ENCODE measurements around a stretch of chr3.

- PRO-cap, 2 experiments, result peak in 1 of 2 experiments; most common plus-strand start chr3:183161863 (in 1)
These were observed 867 bp downstream of the LAMP3 start for GRCh38 chr3:183161621-183162112.

- PRO-cap, 2 experiments, result no peak in any of the 2 experiments
These were observed 17.6 kb upstream of the LAMP3 start for GRCh38 chr3:183180245-183180476.

- PRO-cap, 2 experiments, result no peak in any of the 2 experiments
These were observed 42.6 kb upstream of the B3GNT5 start for GRCh38 chr3:183210486-183210813.

DNA sequence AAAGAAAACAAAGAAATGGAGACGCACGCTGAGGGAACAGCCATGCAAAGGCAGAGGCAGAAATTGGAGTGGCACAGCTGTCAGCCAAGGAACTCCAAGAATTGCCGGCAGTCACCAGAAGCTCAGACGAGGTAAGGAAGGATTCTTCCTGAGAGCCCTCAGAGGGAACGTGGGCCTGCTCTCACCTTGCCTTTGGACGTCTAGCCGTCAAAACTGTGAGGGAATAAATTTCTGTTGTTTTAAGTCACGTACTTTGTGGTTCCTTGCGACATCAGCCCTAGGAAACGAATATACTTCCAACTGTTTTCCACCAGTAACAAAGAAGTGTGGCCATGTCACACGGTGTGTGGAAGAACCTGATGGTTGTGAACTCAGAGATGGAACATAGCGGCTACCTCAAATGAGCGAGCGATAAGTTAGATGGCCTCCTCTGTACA is 41.0 kb upstream of the B3GNT5 start:
- PRO-cap, 2 experiments, result no peak in any of the 2 experiments

DNA sequence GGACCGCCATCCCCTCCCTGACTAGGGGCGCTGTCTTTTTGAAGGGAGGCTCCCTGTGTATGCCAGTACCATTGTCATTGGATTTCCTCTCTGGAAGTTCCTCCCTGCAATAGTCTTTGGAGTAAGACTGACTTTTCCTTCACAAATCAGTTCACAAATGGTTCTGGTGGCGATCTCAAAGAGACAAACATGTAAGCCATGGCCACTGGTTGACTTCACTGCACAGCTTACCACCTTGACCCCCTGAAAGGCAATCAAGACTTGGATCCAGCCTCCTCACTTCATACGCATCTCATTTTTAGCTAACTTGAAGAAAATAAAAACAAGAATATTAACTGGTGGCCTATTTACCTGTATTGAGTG is 60.7 kb upstream of the MCF2L2 start:
- PRO-cap, 2 experiments, result no peak in any of the 2 experiments

DNA sequence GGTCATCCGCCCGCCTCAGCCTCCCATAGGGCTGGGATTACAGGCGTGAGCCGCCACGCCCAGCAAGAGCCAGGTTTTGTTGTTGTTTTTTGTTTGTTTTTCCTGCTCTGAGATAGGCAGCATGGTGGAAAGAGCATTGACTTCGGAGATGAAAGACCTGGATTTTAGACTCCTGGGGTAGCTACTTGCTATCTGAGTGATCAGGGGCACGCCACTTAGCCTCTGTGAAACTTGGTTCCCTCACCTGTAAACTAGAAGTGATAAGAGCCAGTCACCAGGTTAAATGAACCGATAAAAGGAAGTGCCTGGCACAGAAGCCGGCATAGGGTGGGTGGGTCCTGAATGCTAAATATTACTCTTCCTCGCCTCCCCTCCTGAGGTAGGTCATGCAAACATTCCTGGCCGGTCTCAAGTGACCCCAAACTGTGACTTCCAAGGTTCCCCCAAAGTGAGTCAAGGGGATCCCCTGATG is 63.0 kb upstream of the MCF2L2 start:
- PRO-cap, 2 experiments, result no peak in any of the 2 experiments

DNA sequence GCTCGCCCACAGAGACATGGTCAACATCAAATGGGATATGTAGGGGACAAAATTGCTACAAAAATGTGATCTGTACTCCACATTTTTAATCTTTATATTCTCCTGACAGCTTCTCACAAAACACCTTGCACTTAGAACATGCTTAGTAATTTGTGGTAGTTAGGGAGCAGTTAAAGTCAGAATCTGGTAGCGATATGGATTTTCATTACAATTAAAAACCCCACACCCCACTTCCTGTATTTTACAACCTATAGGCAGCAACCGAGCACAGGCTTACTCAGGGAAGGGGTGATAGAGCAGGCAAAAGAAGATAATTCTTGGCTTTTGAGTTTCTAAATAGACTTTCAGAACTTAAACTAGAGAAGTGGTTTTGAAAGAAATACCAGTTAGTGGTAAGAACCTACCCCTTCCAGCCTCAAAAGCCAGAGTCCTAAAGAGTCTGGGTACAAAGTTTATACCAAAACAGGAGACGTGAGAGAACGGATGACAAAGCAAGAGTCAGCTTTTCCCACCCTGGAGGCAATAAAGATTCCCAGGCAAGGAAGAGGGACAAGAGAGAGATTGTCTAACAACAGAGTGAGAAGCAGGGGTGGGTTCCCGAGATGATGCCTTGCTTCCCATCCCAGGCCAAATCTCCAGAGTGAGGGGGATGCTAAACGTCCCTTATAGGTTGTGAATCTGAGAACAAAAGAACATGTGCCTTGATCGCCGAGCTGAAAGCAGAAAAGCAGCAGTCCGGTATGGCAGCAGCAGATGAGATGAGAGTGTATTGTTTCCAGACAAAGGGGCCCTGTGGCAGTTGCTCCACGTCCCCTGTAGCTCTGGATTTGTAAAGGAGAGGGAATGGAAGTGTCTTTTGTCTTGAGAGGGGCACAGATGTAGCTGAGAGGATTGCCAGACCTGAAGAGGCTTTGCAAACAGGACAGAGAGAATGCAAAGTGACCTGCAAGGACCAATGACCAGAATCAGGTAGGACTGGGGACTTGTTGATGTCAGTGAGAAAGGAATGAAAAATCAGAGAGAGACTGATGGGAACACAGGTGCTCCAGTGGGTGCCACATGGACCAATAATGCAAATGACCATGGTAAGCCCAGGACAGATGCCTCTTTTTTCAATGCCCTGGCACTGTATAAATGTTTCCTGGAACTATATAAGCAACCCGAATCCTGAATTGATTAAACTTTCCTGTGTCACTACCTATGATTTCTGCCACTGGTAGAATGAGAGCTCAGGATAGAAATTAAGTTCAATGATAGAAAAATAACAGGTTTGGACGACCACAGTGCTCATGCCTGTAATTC is 36.7 kb downstream of the KLHL6 start:
- PRO-cap, 2 experiments, result peak in 1 of 2 experiments; most common plus-strand start position 455 of the sequence (in 1); most common minus-strand start position 185 of the sequence (in 1)

DNA sequence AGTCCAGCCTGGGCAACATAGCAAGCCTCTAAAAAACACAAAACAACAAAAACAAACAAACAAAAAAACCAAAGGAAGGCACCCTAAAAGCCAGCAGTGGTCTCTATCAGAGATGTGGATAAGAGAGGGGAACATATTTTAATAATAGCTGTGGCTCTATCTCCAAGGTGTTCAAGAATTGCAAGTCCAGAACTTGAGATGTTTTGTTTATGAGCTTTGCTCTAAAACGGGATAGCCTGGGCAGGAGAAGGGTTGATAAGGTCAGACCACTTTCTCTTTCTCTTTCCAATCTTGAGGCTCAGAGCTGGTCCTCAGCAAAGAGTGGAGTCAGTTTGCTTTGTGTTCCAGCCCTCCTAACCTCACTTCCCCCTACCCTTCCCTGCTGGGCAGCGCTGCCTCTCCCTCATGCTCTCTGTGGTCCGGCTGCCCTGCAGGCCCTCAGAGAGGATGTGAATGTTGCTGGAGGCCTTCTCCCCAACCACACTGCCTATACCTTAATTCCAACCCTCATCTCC is 13.8 kb downstream of the KLHL6 start:
- PRO-cap, 2 experiments, result no peak in any of the 2 experiments

- PRO-cap, 2 experiments, result no peak in any of the 2 experiments
These were observed 13.1 kb downstream of the KLHL24 start for GRCh38 chr3:183648376-183648980.

DNA sequence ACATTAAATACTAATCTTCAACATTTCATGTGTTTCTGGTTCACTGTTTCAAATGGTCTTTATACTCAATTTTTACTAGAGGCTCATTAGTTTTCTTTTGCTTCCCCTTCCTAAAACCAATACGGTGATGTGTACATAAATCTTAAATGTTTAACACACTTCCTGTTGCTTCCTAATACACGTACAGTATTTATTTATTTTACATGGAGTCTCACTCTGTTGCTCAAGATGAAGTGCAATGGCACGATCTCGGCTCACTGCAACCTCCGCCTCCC is 1.7 kb downstream of the PARL start:
- PRO-cap, 2 experiments, result no peak in any of the 2 experiments

- PRO-cap, 2 experiments, result no peak in any of the 2 experiments
These were observed 37.3 kb downstream of the ABCC5 start for GRCh38 chr3:183980289-183980938.

DNA sequence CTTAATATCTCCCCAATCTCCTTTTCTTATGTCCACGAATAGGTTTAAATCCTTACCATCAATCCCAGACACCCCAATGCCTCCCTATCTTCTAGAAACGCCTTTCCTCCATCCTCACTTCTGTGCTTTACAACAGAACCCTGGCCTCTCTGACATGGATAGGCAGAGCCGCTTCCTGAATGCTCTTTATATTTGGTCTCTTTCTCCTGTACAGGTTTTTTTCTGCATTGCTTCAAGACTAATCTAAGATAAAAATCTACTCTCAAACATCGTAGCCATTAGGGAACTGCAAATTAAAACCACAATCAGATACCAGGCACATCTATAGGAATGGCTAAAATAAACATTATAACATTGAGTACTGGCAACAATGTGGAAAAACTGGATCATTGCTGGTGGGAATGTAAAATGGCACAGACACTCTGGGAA is 6.6 kb downstream of the ABCC5 start:
- PRO-cap, 2 experiments, result no peak in any of the 2 experiments

DNA sequence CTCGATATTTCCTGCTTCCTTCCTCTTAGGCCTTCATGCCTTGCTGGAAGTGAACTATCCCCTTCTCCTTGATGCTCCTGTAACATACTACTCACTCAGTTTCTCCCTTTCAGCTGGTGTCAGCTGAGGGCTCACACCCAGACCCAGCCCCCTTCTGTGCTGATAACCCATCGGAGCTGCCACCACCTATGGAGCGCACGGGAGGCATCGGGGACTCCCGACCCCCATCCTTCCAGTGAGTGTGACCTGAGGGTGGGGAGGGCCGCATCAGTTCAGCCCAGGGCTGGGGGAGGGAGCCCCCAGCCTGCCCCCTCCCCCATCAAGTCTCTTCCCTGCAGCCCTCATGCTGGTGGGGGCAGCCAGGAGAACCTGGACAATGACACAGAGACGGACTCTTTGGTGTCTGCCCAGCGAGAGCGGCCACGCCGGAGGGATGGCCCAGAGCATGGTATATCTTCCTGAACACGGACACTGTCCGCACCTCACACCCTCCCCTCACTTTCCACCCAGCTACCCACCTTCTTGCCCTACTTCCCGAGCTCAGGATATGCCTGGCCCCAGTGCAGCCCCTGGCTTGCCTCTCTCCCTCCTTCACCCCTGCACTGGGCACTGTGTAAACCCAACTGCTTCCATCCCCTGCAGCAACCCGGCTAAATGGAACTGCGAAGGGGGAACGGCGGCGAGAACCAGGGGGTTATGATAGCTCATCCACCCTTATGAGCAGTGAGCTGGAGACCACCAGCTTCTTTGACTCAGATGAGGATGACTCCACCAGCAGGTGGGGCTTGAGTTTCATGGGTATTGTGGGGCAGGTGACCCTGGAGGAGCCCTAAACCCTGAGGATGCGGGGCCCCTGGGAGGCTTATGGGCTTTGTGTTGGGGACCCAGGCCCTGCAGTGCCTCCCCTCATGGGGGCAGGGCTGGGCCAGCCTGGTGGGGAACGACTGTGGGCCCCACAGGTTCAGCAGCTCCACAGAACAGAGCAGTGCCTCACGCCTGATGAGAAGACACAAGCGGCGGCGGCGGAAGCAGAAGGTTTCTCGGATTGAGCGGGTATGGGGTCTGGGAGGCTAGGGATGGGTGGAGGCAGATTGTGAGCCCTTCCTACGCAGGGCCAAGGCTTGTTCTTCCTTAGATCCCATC is 9.3 kb downstream of the DVL3 start:
- PRO-cap, 2 experiments, result no peak in any of the 2 experiments

DNA sequence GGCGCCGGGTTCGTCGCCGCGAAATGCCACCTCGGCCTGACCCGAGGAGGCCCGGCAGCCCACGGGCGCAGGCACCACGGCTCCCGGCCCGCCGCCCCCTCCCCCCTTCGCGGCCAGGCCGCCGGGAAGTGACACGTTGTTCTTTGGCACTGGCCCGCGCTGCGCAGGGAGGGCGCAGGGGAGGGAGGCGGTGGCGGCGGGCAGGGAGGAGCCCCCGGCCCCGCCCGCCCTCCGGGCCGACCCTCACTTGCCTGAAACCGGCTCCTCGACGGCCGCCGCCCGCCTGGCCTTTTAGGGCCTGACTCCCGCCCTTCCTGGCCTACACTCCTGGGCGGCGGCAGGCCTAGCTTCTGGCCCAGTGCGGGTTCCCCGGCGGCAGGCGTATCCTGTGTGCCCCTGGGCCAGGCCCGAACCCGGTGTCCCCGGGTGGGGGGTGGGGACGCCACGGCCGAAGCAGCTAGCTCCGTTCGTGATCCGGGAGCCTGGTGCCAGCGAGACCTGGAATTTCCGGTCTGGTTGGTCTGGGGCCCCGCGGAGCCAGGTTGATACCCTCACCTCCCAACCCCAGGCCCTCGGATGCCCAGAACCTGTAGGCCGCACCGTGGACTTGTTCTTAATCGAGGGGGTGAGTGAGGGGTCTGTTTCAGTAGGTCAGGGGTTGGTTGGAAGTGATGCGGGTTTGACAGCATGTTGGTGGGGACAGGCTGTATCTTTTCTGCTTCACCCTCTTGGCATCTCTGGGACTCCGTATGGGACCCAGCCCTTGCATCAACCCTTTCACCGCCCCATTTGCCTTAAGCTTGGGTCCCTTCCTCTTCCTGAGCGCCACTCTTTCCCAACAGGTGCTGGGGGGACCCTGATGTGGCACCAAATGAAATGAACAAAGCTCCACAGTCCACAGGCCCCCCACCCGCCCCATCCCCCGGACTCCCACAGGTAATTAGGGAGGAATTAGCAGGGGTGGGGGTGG is 800 bp downstream of the EIF4G1 start:
- PRO-cap, 2 experiments, result peak in 2 of 2 experiments; most common plus-strand start position 139 of the sequence (in 1); most common minus-strand start position 388 of the sequence (in 2)

GRCh38 chr3:184316241-184316773 is 1.9 kb downstream of the EIF4G1 start:
- PRO-cap, 2 experiments, result peak in 1 of 2 experiments; most common plus-strand start chr3:184316402 (in 1); most common minus-strand start chr3:184316408 (in 1)

DNA sequence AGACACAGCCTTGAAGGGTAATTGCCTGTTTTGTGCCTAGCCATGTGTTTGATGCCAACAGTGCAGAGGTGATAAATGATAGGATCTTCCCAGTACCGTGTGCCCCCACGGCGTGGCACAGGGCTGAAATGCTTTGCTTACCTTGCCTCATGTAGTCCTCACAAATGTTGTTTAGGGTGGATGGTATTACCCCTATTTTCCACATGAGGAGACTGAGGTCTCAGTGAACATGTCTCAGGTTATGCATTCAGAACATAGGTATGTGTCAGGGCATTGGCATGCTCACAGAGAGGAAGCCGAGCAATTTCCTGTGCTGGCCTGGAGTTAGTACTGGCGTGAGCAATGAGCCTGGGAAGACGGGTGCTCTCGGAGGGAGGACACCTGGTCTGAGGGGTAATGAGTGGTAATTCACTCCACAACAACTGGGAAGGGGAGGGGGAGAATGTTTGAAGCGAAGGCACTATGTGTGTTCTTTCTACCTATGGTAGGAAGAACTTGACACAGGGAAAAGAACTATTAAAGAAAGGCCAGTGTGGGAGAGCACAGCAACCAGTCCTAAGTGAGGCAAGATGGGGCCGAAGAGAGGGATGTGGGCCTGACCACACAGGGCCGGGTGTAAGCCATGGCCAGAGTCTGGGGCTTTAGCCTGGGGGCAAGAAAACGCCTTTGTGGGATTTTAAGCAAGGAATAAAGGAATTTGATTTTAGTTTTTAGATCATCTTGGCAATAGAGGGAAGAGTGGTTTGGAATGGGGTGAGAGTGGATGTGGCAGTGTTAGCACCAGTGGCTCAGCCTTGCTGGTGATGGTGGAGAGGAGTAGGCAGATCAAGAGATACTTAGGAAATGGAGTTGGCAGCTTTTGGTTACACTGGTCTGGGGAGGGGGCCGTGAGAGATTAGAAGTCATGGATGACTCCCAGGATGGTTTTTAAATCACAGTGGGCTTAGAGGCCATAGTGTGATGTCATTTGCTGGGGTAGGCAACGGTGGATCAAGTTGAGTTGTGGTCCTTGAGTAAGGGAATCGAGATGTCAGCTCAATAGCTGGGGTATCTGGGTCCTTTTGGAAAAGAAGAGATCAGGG is 4.8 kb upstream of the FAM131A start:
- PRO-cap, 2 experiments, result no peak in any of the 2 experiments

DNA sequence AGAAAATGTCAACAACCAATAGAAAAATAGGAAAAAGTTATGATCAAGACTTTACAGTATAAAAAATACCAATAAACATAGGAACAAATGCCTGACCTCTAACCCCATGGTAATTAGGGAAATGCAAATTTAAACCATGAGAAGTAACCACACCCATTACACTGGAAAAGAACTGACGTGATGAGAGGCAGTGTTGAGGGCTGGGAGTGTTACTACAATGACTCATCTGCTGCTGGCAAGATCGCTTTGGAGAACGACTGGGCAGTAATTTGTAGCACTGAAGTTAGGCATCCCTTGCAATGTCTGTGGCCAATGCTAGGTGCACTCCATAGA is 37.8 kb upstream of the EPHB3 start:
- PRO-cap, 2 experiments, result no peak in any of the 2 experiments

DNA sequence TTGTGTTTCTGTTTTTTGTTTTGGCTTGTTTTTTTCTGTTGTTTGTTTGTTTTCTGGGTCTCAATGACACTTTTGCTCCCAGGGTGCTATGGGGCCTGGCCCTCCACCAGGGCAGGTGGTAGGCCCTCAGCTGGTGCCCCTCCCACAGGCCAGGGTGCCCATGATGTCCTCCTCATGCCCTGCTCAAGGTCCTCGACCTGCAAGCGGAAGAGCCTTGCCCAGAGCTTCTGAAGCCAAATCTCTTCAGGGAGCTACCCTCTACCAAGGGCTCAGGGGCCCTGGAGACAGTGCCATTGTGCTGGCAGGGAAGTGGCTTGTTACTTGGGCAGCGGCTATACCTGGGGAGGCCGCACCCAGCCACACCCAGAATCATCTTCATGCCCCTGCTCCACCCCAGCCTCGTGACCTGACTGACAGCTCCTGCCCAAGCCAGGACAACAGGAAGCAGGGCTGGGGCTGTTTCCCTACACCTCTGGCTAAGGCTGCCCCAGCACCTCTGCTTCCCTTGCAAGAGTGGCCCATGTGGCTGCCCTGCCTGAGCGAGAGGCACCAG is 5.3 kb downstream of the EPHB3 start:
- PRO-cap, 2 experiments, result no peak in any of the 2 experiments

DNA sequence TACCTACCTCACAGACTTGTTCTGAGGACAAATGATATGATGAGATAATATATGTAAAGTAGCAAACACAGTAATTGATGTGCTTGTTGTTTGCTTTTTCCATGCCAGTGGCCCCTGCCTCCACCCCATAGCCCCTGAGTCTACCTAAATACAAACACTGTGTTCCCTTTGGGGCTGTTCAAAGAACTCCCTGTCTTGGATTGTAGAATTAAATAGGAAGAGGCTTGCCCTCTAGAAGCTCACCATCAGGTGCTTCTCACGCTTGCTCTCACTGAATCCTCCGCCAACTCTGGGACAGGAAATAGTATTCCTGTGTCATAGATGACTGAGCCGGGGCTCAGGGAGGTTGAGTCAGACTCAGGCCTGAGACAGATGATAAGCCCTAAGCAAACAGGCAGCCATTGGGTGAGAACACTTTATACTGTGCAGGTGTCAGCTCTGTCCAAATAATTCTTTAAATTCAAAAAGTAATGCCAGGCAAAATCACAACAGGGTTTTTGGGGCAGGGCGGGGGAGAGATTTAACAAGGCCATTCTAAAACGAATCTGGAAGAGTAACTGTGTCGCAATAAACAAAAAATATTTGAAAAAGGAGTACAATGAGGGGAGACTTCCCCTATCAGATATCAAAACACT is 58.9 kb downstream of the EPHB3 start:
- PRO-cap, 2 experiments, result no peak in any of the 2 experiments

GRCh38 chr3:184800268-184800859 is 11.6 kb upstream of the VPS8 start:
- PRO-cap, 2 experiments, result no peak in any of the 2 experiments